Airway epithelial cell (primary cell): Measurements from ENCODE around the genes ABCB9 and RILPL1.

DNA sequence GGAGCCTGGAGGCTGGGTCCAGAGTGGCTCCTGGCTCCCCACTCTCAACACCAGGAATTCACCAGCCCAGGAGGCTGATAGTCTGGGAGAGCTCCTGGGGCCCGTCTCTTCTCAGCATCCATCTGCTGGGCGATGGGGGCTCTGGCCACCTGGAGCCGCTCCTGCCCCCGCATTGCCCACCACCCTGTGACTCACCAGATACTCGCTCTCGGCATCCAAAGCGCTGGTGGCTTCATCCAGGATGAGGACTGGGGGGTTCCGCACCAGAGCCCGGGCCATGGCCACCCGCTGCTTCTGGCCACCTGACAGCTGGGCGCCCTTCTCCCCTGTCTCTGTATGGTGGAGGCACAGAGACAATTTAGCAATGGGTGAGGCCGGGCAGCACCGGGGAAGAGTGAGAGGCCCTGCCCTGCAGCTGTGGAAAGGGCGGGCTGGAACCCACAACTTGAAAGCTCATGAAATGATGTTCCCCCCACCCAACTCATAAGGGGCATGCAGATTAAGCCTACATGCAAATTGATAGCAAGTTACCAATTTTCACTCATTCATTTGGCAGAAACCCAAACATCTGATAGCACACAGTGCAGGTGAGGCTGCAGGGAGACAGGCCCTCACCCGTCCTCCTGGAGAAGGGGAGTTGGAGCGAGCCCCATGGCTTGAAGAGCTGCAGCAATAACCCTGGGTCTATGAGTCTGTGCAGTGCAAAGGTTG, 34.1 kb downstream of the ABCB9 start:
- RAMPAGE, long total RNA, result no peak

- RAMPAGE, long total RNA, result no peak
Measured at GRCh38 chr12:122934473-122935303, 31.6 kb downstream of the ABCB9 start.

GRCh38 chr12:122966275-122966928, at the start of gene ABCB9:
ABCB9 (minus strand) TSS chr12:122966463.
- RAMPAGE, long total RNA, result start-site peak on the minus strand at chr12:122966419-122966468, 18 and 11 reads in 2 replicates

DNA sequence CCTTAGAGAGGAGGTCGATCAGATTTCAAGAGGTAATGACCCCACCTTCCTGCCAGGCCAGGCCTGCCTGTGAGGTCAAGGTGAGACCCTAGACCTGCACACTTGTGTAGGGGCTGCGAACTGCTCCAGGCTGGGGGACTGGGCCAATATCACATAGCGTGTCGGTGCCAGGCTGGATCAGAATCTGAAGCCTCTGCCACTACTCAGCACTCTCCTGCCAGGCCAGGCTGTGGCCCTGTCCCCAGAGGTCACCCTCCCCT, 17.7 kb downstream of the ARL6IP4 start:
- RAMPAGE, long total RNA, result no peak

DNA sequence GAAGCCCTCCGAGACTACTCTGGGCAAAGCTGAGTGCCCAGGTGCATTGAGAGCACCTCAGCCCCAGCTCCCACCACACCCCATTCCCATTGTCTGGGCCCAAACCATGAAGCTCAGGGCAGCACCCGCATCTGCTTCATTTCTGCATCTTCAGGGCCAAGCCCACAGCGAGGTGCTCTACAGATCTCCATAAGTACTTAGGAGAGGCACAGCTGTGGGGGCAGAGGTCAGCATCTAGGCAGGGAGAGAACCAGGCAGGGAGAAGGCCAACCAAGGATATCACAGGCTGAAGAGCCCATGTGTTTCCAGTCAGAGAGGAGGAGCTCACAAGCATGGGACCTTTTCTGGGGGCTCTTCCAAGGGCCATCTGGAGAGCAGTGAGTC, 78.4 kb downstream of the ARL6IP4 start:
- RAMPAGE, long total RNA, result no peak

DNA sequence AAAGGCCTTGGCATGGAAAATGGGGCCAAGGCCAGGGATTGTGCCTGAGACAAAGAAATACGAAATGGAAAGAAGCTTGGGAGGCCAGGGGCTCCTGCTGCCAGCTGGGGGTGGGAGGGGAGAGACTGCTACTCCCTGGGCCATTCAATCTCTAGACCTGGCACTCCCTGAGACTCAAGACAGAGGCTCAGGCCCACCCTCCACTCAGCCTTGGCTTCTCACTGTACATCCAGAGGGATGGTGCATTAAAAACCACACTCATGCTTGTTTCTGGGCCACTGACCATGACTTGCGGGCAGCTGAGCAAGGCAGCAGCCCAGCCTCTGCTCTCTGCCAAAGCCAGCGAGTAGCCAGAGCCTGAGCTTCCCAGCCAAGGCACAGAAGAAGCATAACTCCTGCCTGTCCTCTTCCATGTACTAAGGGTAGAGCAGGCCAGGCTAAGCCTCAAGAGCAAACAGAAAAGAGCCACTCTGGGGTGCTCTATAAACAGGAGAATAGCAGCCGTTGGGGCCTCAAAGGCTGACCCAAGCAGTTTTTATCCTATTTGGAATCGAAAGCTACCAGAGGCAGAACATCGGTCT, 41.5 kb downstream of the PITPNM2 start:
- RAMPAGE, long total RNA, result no peak

DNA sequence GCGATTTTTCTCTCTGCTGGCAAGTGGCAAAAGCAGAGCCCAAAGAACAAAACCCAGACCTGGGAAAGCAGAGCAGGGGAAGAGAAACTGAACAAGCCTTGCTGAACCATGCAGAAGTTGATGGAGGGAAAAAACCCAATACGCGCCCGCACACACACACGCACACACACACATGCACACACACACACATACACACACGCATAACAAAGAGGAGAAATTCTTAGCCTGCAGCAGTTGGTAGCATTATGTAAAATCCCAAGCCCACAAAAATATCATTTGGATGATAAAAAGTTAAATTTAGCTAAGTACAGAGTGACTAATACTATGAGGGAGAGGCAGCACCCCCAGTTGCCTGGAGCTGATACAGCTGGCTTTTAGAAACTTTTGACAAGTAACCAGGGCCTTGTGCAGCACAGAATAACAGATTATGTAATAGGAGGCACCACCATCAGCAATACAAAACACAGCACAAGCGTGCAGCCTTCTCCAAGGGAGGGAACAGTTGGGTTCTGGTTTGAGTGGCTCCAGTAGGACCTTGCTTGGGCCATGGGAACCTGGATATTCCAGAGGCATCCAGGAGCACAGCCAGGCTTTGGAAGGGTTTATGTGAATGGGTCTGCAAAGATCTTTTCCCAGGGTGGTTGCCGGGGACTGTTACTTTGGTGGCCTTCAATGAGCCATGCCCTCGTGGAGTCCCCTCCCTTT, 35.3 kb downstream of the PITPNM2 start:
- RAMPAGE, long total RNA, result no peak

GRCh38 chr12:123267809-123268459, 3.7 kb downstream of the CDK2AP1 start:
- RAMPAGE, long total RNA, result no peak

DNA sequence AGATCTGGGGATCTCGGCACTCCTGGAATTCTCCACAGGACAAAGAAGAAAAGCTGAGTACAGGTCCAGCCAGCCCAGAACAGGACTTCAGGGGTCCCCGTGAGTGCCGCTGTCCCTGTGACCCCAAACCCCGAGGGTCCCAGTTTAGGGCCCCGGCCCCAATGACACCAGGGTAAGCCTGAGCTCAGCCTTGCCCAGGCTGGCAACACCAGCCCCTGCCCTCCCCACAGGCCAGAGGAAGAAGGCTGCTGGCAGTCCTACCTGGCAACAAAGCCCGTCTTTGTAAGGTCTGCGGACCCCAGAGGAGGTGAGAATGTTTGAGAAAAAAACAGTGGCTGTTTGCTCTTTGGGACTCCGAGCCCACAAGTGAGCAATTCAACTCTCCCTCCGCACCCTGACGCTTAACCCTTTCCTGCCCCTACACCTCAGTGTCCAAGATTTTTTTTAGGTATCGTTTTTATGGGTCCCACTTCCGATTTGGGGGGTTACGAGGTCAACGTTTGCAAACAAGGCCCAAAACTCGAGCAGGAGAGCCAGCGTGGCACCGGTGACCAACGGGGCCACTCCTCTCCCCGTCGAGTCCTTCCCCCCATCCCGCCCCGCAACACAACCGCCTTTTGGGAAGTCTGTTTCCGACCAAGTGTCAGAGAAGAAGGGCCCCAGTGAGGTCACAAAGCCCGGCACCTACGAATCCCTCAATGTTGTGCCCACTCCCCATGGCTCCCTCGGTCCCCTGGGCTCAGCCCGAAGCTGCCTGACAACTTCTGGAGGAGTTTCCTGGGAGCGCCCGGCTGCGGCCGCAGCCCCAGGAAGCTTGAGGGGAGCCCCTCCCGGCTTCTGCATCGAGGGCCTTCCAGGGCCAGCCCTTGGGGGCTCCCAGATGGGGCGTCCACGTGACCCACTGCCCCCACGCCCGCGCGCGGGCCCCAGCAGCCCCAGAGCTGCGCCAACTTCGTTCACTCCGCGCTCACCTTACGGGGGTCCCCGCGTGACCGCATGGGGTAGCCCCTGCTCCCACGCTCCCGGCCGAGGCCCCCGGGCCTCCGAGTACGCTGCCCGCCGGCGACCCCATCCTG, 1.4 kb downstream of the CDK2AP1 start:
- RAMPAGE, long total RNA, result no peak

- RAMPAGE, long total RNA, result no peak
Measured at GRCh38 chr12:123471405-123471733, 13.4 kb downstream of the SNRNP35 start.

DNA sequence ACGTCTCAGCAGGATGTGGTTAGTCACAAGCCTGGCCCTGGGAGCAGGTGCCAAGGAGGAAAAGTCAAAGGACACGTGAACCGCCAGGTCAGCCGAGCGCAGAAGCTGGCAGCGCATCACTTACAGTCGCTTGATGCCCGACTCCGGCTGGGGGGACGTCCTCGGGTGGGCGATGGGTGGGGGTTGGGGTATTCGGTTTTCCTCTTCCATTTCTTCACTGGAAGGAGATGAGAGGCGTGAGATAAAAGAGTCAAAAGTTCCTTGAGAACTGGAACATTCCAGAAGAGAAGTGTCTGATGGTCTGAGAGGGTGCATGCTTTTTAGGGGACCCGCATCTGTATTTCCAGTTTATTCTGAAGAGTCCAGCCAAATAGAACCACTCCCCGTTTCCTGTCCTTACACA, 26.1 kb downstream of the SNRNP35 start:
- RAMPAGE, long total RNA, result no peak

DNA sequence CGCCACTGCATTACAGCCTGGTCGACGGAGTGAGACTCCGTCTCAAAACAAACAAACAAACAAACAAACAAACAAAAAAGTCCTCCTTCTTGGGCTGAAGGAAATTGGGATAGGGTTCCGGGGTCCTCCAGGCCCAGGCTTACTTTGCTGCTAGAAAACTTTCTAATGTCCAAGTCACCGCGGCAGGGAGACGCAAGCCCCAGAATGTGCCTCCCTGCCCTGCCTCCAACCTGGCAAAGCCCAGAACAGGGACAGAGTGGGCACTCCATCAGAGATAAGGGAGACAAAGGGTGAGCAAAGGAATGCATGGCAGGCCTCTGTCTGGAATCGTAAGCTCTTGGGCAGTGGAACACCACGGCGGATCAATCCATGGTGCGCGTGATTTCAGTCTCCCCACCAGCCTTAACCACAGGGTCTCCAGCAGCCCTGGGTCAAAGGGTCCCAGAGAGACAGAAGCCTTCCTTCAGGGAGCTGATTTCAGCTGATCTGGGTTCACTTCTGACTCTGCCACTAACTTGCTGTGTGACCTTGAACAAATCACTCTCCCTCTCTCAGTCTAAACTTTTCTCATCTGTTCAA, 12.9 kb downstream of the RILPL1 start:
- RAMPAGE, long total RNA, result no peak

DNA sequence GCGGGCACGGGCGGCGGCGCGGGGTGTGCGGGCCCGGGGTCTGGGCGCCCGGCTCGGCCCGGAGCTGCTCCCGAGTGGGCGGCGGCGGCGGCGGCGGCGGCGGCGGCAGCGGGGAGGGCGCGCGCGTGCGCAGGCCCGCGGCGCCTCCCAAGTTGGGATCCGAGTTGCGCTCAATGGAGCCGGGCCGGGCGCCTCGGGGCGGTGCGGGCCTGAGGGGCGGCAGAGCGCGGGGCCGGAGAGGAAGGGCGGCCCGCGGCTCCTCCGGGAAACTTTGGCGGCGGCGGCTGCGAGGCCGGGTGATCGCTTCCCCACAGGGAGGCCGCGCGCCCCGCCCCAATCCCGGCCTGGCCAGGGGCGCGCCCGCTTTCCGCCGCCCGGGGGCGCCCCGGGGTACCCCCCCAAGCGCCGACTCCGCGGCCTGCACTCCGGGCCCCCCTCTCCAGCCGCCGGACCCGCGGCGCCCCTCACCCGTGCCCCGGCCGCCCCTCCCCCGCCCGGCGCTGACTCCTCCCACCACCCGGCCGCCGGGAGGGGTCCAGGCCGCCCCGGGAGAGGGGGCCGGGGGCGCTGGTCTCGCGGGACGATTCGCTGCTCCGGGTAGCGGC, at the start of gene RILPL1:
RILPL1 (minus strand) TSS at position 76 of the 605 bp plus-strand sequence.
- RAMPAGE, long total RNA, result no peak

GRCh38 chr12:123764777-123765049, 2.6 kb downstream of the DNAH10 start:
- RAMPAGE, long total RNA, result no peak

- RAMPAGE, long total RNA, result no peak
Measured at GRCh38 chr12:123947431-123948245, 25.0 kb downstream of the CCDC92 start.

GRCh38 chr12:123983802-123984140, 10.8 kb downstream of the ZNF664 start:
- RAMPAGE, long total RNA, result no peak

- RAMPAGE, long total RNA, result no peak
Measured at GRCh38 chr12:124296248-124296727, 1.4 kb downstream of the RFLNA start.

DNA sequence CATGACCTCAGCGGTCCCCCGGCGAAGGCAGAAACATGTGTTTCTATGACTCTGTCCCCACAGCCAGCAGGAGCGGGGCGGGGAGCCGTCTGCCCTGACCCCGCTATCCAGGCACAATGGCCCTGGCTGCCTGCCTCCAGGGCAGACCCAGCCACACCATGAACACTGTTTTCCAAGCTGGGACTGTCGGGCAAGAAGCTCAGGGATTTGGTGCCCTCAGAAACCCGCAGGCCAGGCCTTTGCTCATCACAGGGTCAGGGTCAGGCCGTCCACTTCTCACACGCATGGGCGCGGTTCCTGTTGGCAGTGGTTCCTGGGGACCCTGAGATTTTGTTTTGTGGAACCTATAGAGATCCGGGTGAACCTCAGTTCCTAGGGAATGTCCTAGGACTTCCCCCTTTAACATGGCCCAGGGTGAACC, 75.1 kb downstream of the RFLNA start:
- RAMPAGE, long total RNA, result no peak

DNA sequence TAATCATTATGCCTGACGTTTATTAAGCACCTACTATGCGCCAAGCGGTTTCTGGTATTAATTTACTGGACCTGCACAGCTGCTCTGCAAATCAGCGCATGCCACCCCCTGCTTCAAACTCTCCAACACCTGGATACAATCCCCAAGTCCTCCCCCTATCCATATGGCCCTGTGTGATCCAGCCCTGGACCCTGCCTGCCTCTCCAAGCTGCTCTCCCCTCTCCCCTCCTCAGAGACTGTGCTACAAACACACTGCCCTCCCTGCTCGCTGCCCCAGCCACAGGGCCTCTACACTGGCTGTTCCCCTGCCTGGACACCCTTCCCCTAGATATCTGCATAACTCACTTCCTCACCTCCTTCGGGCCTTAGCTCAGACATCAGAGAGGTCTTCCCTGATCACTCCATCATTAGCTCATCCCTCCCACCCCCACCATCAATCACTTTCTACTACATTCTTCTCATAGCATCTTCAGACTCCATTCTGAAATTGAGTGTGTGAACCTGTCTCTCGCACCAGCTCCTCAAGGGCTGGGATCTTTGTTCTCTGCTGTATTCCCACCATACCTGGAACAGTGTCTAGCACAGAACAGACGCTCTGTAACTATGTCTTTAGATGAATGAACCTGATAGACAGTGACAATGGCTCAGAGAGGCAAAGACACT, 86.2 kb downstream of the RFLNA start:
- RAMPAGE, long total RNA, result no peak

DNA sequence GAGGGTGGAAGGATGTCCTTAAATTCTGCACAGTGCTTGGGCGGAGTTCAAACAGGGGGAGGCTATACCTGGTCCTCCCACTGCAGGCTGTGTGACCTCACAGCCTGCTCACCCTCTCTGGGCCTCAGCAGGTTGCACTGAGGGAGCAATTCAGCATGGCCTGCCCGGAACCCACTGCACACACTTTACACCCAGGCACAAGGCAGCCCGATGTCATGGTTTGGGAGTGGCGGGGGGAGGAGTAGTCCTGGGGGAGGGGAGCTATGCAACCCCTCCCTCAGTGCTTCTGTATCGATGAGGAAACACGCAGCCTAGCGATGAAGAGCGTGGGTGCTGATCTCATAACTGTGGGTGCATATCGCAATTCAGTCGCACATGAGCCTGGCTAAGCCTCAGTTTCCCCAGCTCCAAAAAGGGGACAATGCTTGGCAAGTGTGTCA, 89.7 kb downstream of the RFLNA start:
- RAMPAGE, long total RNA, result no peak